ENCODE measurements around a stretch of chr12.

DNA sequence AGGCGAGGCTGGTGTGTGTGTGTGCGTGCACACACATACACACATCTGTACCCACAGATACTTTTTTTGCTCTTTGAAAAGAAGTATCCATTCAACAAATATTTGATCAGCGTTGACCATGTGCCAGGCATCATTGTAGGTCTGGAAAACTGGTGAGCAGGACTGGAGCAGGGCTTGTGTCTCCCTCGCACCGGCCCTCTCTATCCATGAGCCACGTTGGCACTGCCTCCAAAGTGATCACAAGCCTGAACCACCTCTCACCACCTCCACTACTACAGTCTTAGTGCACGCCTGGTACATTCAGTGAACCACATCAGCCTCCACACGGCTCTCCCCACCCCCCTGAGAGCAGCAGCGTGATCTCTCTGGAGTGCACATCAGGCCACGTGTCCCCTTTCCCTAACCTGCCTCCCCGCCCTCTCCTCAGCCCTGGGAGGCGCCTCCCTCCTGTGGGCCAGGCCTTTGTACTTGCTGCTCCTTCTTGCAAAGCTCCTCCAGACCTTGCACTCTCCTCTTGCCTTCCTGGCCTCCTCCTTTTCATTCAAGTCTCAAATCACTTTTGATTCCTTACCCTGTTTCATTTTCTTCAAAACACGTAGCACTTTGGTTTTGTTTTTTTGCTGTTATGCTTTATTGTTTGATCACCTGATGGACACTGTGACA is 49.8 kb downstream of the SLC6A12 start:
- PRO-cap, result no peak
- RAMPAGE, long total RNA, 3 experiments, result no peak in any of the 3 experiments

DNA sequence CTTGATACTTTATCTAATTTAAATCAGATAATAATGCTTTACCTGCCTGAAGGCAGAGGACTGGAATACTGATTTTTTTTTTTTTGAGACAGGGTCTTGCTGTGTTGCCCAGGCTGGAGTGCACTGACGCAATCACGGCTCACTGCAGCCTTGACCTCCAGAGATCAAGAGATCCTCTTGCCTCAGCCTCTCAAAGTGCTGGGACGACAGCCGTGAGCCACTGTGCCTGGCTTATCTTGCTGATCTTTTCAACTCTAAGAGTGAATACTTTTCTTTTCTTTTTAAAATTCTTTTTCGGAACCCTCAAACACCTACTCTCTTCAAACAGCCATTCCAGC is 688 bp upstream of the B4GALNT3 start:
- PRO-cap, result no peak
- RAMPAGE, long total RNA, 3 experiments, result no peak in any of the 3 experiments

DNA sequence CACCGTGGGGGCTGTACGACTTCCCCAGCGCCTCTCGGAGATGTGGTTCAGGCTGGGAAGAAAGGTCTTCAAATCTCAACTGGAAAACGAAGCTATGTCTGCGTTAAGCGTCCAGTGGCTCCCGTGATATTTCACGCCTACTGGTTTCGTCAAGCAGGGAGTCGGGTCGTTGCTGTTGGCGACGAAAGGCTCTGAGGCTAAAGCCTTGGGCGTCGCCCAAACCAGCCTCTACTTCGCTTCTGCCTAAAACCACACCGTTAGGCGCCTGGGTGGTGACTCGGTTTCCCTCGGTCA is 342 bp upstream of the B4GALNT3 start:
- PRO-cap, result no peak
- RAMPAGE, long total RNA, 3 experiments, result no peak in any of the 3 experiments

GRCh38 chr12:484720-485214 is 25.0 kb downstream of the B4GALNT3 start:
- PRO-cap, result no peak
- RAMPAGE, long total RNA, 3 experiments, result no peak in any of the 3 experiments

DNA sequence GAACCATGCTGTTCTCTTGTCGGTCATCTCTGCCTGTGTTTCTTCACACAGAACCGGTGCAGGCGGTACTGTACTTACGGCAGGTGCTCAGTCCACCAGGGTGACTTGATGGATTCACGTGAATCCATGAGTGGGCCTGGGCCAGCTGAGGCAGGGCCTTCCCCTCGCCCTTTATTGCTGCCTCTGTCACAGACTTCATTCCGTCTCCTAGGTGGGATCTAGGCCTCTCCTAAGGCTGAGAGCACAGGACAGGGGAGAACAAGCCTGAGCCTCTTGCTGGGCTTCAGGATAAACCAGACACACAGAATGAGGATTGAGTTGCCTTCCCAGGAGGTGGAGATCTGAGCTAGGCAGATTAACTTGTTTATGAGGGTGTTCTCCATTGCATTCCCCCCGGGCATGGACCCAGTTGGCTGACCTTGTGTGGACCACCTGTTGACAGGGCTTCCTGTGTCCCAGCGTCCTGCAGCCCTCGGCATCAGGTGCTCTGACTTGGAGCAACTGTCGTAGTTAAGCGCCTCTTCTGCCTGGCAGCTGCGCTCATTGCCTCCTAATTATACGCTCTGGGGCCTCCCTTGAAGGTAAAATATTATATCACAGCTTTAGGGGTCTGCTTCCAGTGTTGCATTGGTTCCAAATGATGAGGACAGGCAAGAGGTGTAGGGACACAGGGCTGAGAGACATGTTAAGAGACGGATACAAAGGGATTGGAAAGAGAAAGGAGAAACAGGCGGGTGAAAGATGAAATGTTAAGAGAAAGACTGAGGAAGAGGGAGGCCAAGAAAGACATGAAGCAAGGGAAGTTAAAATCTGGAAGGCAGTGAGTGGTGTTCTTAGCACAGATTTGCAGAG is 42.3 kb downstream of the B4GALNT3 start:
- PRO-cap, result no peak
- RAMPAGE, long total RNA, 3 experiments, result no peak in any of the 3 experiments

GRCh38 chr12:507223-507805 is 47.6 kb downstream of the B4GALNT3 start:
- PRO-cap, result no peak
- RAMPAGE, long total RNA, 3 experiments, result no peak in any of the 3 experiments

DNA sequence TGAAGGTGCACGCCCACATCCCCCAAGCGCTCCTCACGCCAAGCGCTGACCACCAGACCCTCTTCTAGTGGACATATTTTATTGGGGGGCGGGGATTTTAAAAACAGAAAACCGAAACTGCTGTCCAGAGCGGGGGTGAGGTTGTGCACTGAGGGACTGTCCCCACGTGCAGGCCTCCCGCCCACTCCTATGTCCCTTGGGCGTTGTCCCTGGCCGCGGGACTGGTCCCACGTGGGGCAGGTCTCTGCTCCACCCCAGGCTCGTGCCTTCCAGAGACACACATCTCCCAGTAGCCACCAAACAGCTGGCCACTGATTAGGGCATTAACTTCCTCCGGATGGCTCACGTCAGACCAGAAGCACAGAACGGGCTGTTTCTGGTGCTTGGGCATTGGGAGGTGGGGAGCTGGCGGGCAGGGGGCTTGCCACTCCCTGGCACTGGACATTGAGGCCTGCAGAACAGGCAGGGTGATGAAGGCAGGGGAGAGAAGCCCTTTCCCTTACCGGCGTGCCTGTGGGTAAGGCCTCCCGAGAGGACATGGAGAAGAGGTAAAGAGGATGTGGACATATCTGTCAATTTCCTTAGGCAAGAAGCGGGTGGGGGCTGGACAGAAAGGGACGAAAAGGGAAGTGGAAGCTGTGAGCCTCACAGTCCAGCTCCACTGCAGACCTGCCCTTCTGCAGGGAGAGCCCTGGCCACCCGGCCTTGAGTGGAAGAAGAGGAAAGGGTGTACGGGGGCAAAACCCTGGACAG is 101.3 kb downstream of the NINJ2 start:
- PRO-cap, result no peak
- RAMPAGE, long total RNA, 3 experiments, result no peak in any of the 3 experiments

GRCh38 chr12:571447-572474 is 91.5 kb downstream of the NINJ2 start:
- PRO-cap, result no peak
- RAMPAGE, long total RNA, 3 experiments, result no peak in any of the 3 experiments

DNA sequence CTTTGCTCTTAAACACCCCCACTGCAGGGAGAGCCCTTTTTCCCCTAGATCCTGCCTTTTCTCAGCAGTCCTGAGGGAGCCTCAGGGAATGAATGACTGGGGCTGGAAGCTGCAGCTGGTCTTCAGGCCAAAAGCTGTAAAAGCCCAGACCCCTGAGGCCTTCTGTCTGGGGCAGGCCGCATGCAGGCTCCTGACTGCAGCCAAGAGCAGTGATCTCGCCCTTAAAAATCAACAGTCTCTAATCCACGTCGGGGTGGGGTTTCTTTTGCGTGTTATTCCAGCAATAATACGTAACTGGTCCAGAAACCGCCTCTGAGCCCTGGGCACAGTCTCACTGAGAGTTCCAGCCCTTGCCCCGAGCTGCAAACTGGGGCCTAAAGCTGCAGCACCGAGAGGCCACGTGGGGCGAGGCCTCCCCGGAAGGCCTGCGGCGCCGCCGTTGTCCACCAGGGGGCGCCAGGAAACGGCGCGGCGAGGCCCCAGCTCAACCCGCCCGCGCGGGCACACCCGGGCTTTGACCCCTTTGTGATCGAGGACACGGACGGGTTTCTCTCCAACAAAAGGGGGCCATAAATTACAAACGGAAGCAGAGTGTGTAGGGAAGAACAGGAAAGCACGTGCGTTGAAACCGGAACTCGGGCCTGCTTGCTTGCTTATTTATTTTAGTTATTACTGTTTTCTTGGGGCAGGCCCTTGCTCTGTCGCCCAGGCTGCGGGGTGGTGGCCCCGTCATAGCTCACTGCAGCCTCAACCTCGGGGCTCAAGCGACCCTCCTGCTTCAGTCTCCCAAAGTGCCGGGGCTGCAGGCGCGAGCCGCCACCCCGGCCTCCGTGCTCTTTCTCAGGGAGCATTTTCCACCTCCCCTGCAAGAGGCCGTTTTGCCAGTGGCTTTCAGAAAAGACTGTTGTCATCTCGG is 87.2 kb downstream of the NINJ2 start:
- PRO-cap, result no peak
- RAMPAGE, long total RNA, 3 experiments, result no peak in any of the 3 experiments

DNA sequence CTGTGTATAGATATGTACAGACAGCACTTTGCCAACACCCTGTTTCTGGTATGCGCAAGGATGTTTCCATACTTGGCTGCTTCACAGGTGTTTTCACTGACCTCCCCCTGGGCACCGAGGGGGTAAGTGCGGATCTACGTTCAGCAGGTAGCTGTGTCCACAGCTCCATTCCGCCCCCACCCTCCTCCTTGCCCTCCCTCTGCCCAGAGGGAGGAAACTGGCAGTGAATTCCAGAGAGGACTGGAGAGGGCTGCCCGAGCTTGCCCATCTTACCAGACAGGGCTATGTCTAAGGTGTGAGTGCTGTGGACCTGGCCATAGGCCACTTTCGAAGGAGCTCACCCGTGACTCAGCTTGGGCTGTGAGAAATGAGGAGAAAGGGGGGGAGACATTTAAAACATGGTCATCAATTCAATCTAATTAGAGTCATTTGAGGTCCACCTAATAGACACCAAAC is 65.1 kb downstream of the NINJ2 start:
- PRO-cap, result no peak
- RAMPAGE, long total RNA, 3 experiments, result no peak in any of the 3 experiments

GRCh38 chr12:607321-608131 is 55.7 kb downstream of the NINJ2 start:
- PRO-cap, result no peak
- RAMPAGE, long total RNA, 3 experiments, result no peak in any of the 3 experiments

GRCh38 chr12:611159-611487 is 52.1 kb downstream of the NINJ2 start:
- PRO-cap, result no peak
- RAMPAGE, long total RNA, 3 experiments, result no peak in any of the 3 experiments

- PRO-cap, result bidirectional peak, plus-strand start at chr12:646988, minus-strand start at chr12:646733
- RAMPAGE, long total RNA, 3 experiments, result no peak in any of the 3 experiments
These were observed 16.7 kb downstream of the NINJ2 start for GRCh38 chr12:646367-647199.

DNA sequence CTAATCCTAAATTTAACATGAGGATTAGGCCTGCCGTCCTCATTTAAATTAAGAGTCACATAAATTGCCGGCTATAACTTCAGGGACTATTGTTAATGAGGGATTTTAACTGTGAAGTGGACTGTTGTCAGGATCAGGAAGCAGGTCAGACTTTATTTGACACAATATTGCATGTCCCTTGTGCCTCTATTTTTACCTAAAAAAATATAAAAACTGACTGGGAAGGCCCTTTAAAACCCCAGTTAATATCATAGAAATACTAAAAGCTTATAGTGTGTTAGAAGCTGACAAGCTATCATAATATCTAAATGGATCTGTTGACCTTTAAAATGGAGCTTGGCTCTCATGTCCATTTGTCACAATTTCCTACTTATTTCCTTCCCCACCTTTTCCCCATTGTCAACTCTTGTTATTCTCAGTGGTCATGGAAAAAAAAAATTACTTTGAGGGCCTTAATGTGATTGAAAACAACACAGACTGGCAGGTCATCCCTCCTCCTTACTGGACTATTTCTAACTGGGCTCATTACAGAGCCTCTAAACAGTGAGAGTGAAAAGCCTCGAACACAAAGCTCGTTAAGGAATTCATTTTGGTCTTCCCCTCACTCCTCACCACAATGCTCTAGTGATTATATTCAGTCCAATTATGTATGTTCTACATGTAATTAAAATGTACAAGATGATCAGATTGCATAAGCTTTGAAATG is 13.7 kb upstream of the WNK1 start:
- PRO-cap, result bidirectional peak, plus-strand start at position 539 of the sequence, minus-strand start at position 244 of the sequence
- RAMPAGE, long total RNA, 3 experiments, result no peak in any of the 3 experiments

DNA sequence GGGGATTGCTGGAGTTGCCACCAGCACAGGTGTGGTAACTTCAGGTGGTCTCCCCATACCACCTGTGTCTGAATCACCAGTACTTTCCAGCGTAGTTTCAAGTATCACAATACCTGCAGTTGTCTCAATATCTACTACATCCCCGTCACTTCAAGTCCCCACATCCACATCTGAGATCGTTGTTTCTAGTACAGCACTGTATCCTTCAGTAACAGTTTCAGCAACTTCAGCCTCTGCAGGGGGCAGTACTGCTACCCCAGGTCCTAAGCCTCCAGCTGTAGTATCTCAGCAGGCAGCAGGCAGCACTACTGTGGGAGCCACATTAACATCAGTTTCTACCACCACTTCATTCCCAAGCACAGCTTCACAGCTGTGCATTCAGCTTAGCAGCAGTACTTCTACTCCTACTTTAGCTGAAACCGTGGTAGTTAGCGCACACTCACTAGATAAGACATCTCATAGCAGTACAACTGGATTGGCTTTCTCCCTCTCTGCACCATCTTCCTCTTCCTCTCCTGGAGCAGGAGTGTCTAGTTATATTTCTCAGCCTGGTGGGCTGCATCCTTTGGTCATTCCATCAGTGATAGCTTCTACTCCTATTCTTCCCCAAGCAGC is 64.4 kb downstream of the RAD52 start:
- PRO-cap, result no peak
- RAMPAGE, long total RNA, 3 experiments, result no peak in any of the 3 experiments

DNA sequence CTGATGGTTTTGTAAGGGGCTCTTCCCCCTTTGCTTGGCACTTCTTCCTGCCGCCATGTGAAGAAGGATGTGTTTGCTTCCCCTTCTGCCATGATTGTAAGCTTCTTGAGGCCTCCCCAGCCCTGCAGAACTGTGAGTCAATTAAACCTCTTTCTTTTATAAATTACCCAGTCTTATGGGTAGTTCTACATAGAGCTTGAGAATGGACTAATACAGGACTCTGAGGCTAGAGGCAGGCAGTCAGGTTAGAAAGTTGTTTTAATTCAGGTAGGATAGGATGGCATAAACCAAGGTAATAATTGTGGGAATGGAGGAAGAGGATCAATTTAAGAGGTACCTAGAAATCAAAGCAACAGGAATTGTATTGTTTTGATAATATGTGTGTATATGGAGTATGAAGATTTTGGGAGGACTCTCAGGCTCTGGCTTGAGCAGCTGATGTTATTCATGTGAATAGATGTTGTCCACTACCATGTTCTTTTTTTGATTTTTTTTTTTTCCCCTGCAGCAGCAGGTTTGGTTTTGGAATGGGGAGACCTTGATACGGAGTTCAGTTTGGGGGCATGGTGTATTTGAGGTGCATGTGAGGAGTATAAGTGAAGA is 32.0 kb downstream of the ERC1 start:
- PRO-cap, result no peak
- RAMPAGE, long total RNA, 3 experiments, result no peak in any of the 3 experiments

GRCh38 chr12:1554184-1554805 is 40.1 kb downstream of the FBXL14 start:
- PRO-cap, result no peak
- RAMPAGE, long total RNA, 3 experiments, result no peak in any of the 3 experiments

DNA sequence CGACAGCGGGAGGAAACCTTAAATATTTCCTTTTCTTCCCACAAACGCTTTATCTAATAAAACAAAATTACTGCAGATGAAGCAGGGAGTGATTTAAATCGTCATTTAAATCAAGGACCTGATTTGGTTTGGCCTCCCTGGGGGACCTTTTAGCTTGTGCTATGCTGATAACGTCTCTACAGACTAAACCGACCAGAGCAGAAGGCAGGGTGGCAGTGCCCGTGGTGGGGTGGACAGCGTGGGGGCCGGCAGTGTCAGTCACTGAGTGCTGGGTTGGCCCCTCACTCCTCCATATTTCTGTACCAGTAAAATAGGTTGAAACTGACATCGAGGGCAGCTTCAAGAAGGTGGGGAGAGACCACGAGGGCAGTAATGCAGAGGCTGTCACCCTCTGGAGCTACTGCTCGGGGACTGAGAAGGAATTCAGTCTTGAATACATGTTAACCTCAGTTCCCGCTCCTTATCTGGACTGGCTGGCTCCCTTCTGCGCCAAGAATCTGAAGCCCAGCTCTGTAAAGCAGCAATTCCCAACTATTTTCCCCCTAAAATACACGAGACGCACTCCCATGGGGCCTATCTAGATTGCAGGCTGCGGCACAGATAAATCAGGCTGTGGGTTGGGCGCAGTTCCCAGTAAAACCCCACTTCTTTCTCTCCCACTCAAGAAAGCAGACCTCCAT is 18.2 kb downstream of the FBXL14 start:
- PRO-cap, result no peak
- RAMPAGE, long total RNA, 3 experiments, result no peak in any of the 3 experiments

DNA sequence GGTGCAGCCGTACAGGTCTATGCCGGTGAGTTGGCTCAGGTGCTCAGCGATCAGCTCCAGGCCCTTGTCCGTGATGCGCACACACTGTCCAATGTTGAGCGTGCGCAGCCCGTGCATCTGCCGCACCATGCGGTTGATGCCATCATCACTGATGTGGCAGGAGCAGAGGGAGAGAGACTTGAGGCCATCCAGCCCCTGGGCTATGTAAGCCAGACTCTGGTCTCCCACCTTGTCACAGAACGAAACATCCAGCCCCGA is 1.5 kb downstream of the FBXL14 start:
- PRO-cap, result no peak
- RAMPAGE, long total RNA, 3 experiments, result no peak in any of the 3 experiments

DNA sequence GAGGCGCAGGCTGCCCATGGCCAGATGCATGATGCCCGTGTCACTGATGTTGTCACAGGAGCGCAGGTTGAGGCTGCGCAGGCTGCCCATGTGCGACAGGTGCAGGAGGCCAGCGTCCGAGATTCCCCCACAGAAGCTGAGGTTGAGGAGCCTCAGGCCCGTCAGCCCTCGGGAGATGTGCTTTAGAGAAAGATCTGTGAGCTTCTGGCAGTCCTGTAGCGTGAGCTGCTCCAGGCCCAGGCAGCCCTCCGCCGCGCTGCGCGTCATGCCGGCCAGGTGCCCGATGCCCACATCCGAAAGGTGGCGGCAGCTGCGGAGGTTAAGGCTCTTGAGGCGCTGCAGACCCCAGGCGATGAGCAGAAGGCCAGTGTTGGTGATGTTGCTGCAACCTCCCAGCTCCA is 1.2 kb downstream of the FBXL14 start:
- PRO-cap, result no peak
- RAMPAGE, long total RNA, 3 experiments, result no peak in any of the 3 experiments